ENCODE measurements around the gene APOL3.

GRCh38 chr22:35769807-35770013 is 52.0 kb downstream of the APOL5 start:
- RRBS, result no CpG with 5 or more reads among the region's 1 CpG

GRCh38 chr22:35995763-35996452 is 32.7 kb downstream of the RBFOX2 start:
- RRBS, result no CpG with 5 or more reads among the region's 5 CpGs

DNA sequence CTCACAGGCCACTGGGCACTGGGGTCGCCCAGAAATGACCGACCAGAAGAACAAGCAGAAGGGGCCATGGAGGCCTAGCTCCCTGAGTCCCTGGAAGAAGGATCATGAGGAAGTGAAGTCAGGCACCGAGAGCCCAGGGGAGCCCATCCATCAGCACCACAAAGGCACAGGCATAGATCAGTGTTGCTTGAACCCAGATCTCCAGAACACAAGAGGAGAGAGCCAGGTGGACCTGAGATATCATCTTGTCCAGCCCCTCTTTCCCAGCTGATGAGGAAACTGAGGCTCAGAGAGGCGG is 21.2 kb downstream of the APOL3 start:
- RRBS, result no CpG with 5 or more reads among the region's 4 CpGs

DNA sequence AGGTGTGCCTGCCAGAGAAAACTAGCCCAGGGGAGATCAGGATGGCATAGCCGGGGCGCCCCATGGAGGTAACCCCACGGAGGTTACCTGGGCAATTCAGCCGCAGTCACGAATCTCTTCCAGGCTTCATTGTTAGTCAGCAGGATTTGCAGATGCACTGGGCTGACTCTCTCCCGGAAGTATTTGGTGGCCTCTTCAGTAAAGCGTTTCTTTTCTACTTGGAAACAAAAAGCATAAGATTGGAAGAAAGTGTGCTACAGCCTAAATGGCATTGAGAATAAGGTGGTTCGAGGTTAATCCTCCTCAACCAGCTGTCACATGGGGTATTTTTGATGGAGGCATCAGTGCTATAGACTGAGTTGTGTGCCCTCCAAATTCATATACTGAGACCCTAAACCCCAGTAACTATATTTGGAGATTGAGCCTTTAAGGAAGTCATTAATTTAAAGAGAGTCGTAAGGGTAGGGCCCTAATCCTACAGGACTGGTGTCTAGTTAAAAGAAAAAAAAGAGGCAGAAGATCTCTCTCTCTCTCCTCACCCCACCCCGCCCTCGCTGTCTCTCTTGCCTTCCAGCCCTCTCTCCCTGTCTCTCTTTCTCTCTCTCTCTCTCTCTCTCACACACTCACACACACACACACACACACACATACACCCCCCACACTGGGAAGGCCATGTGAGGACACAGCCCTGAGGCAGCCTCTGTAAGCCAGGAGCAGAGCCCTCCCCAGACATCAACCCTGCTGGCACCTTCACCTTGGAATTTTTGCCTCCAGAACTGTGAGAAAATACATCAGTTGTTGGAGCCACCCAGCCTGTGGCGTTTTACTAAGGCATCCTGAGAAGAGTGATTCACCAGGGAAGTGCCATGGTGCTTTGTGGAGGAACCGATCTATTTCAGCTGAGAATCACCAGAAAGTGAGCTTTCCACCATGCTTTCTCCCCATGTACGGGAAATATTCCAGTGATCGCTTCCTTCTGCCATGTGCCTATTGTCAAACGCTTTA is 14.9 kb downstream of the APOL3 start:
- RRBS, result no CpG with 5 or more reads among the region's 16 CpGs

DNA sequence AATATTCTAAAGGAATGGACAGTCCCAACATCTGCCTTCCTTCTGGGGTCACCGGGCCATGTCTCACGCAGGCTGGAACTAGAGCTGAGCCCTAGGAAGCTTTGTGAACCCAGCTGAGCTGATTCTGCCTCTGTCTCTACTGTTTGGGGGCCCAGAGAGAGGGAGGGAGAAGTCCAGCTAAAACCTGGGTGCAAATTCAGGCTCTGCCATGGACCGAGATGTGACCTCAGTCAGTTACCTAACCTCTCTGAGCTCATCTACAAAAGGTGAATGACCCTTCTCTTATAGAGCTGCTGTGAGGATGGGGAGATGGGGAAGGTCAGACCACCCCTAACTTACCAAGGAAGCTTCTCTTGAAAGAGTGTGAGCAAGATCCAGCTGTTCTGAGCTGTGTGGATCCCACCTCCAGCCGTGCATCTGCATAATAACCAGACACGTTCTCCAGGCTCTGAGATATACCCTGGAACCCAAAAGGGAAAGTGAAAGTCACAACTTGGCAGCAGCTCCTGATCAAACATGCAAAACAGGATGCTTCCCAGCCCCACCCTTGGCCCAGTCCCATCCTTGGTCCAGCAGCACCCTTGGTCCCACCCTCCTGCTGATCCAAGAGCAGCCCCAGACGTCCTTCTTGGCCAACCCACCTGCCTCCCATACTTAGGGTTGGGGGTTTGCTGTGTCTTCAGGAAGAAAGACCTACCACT is at the start of gene APOL3:
TSS of gene APOL3 (minus strand) at position 426 of the 701 bp plus-strand sequence.
- RRBS, result no CpG with 5 or more reads among the region's 6 CpGs

GRCh38 chr22:36196863-36197452 is 4.7 kb downstream of the APOL4 start:
- RRBS, result no CpG with 5 or more reads among the region's 7 CpGs

DNA sequence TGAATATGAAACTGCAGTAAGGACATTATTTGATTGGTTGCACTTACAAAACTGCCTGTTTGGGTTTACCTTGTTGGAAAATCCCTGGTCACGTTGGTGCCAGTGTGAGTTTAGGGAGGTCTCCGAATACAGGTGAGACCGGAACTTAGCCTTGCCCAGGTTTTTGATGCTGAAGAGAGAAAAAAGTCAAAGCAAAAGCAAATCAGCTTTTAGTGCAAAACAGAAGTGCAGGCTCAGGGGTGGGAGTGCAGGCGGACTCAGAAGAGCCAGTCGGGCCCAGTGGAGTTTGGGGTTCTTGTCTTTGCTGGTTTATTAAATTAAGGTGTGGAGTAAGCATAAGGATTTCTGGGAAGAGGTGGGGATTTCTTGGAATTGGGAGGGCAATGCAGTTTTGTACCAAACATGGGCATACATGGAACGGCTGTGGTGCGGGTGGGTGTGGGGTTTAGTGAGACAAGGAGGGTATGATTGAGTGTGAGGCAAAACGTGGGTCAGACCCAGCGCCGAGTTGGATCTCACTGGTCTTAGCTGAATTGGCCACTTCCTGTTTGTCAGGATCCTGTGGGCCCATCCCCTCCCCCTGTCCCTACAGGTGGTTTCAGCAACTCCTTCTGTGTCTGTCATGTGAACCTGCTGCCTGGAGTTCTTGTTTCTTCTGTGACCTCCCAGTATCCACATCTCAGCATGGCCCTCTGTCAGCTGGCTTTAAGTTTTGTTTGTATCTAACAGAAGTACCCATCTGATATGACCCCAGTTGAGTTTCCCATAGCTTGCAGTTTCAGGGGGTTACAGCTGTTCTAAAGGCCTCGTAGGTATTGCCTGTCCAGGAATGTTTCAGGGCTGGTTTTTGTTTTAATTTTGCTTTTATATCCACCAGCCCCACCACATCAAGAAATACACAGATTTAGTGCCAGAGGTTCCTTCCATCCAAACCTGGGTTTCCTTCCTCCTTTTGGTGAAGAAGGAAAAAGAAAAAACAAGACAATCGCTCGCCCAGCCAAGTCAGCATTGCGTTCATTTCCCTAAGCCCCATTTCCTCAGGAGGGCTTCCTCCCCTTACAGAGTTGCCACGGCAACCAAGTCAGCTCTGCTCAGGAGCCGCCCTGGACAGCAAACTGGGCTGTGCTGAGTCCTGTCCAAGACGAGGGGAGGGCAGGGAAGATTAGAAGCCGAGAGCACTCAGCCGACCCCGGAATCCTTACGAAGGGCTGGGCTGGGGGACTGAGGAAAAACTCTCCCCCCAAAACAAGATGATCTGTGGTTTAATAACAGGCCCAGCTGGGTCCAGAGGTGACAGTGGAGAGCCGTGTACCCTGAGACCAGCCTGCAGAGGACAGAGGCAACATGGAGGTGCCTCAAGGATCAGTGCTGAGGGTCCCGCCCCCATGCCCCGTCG is 6.0 kb downstream of the APOL1 start:
- RRBS, result no CpG with 5 or more reads among the region's 25 CpGs

GRCh38 chr22:36323208-36323748 is 64.5 kb downstream of the MYH9 start:
- RRBS, result no CpG with 5 or more reads among the region's 12 CpGs

DNA sequence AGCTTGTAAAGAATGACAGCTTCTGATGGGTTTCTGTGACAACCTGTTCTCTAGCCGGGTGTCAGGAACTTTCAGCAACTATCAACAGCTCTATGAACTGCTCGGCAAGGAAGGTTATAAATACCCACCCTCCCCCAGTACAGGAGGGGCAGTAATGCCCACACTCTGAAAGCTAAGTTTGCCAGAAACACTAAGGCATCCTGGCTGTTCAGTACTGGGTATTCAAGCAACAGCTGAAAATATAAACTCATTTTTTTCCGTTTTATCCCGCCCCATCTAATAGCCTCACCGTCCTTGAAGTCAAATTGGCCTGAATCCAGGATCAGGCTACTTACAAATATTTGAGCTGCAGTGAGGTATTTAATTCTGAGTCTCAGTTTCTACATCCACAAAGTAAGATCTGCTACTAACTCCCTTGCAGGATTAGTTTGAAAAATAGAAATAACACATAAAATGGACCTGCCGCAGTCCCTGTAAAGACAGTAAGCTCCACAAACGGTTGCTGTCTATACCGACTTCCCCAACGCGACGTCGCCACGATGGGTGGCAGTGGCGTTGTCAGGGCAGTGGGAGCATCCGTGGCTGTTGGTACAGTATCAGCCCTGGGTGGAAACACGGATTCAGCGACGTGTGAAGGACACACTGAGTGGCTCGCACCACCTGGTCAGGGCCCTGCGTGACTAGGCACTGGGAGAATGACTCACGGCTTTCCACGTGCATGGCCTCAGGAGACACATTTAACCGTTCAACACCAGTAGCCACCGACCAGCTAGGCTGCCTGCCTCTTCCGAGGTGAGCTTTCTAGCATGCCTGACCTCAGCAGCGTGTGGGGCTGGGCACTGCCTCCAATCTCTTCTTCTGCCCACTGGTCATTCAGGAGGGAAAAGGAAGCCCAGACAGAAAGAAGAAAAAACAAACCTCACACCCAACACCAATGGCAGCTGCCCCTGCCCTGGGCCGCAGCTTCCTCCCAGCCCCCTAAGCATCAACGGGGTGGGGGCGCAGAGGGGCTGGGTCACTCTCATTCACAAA is 59.3 kb downstream of the MYH9 start:
- RRBS, result no CpG with 5 or more reads among the region's 29 CpGs

- RRBS, result no CpG with 5 or more reads among the region's 29 CpGs
Observed at GRCh38 chr22:36330324-36331418, 57.1 kb downstream of the MYH9 start.

DNA sequence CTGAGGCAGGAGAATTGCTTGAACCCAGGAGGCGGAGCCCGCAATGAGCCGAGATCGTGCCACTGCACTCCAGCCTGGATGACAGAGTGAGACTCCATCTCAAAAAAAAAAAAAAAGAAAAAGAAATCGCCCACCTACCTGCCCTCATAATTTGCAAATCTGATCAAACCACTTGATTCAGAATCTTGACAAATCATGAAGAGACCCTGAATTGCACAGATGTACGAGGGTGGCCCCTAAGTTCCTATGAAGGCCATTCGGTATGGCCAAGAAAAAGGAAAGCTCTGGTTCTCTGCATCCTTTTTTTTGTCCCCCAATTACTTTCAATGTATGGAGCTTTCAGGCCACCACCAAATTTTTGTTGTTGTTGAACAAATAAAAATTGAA is 49.1 kb downstream of the MYH9 start:
- RRBS, result no CpG with 5 or more reads among the region's 7 CpGs

DNA sequence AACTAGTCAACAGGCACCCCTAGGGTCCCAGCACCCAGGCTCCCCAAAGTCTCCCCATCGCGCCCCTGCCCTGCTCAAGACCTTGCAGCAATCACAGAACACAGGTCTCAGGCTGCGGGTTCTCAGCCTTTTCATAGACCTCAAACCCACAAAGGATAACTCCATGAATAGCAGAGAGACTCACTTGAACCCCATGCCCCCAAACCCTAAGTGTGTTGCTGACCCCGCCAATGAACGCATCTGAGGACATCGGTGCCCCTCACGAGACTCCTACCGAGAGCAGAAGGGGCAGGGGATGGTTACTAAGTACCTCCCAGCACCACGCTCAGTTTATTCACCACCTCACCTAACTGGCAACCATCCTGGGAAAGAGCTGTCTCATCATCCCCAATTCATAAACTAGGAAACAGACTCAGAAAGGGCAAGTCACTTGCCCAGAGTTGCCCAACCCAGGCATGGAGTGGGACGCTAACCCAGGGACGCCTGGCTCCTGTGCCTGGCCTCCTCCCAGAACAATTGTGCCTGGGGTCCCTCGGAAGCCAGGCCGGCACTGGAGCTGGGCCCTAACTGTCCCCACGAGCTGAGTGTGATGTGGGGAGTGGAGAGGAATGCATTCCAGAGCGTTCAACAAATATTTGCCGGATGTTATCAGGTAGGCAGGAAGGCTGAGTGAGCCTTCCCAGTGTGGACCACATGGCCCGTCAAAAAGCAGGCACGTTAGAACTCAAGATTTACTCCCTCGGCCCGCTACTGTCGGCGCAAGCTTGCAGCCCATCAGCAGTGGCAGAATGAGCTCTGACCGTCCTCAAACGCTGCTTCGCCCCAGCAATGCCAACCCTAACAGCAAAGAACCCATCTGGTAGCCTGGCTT is 35.9 kb downstream of the MYH9 start:
- RRBS, result 77% methylated on average over 4 of the region's 25 CpGs

DNA sequence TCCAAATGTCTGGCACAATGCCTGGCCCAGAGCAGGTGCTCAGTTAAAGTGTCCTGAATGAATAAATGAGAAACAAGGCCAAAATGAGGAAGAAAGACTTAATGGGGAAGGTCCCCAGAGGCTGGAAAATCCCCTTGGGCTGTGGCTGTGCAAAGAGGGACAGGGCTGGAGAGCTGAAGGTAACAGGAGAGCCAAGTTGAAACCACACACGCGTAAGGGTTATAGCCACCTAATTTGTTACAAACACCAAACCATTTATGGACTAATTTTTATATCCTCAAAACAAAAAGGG is 28.6 kb downstream of the MYH9 start:
- RRBS, result no CpG with 5 or more reads among the region's 2 CpGs

DNA sequence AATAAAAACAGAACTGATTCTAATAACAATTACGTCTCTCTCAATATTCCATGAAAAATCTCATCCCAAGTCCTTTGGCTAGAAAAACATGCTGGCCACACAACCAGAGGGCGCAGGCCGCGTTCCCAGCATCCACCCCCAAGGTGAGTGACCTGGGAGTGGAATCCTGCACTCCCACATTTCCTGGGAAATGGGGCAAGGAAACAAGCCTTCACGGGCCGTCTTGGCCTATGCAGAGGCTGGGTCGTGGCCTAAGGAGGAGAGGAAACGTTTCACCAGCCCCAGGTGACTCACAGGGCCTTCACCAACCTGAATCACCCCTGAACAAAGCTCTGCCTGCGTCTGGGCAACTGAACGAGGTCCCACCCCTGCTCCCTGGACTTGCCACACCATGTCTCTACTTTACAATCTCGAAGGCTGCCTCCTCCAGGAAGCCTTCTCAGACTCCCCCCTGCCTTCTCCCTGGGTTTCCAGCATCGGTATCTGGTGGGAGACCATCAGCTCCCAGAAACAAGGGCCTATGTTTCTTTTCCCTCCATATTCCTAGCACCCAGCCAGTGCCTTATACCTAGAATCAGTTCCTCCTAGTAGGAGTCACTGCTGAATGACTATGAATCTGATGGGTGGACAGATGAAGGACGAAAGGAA is 13.1 kb downstream of the MYH9 start:
- RRBS, result no CpG with 5 or more reads among the region's 13 CpGs

DNA sequence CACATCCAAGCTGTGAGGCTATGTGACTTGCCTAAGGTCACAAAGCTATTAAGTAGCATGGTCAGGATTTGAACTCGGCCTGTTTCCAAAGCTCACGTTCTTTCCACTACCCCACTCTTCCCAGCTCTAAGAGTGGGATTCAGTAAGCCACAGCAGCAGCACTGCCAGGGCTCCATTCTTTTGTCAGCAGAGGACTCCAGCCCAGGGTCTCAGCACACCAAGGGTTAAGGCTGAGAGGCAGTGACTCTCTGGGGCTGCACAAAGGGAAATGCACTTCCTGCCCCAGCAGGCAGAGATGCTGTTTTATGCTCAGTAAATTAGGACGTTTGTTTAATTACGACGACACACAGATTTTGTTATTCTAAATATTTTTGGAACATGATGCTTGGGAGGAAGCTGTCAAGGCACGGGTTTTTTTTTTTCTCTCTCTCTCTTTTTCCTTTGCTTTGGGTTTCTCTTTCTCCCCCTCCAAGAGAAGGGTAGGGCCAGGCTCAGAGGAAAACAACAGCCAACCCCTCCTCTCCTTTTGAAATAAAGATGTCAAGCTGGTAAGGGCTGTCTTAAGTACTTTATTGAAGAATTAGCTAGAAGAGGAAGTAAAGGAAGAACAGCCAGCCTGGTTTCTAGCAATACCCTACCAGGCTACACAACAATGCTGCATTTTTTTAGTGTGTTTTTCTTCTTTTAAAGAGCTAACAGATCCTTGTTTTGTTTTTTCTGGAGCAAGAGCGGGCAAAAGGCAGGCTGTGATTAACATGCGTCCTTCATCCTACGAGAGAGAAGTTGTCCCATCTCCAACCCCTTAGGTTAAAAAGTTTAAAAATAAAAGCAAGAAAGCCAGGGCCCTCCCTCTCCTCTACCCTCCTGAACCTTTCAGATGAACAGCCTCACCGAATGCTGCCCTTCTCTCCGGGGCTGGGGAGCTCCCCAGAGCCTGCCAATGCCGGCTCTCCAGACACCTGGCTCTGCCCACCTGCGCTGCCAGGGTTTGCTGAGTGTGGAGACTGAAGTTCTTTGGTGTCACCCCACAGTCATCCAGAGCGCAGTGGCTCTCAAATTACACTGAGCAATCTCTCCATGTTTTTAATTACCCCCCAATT is 2.7 kb downstream of the MYH9 start:
- RRBS, result no CpG with 5 or more reads among the region's 14 CpGs

DNA sequence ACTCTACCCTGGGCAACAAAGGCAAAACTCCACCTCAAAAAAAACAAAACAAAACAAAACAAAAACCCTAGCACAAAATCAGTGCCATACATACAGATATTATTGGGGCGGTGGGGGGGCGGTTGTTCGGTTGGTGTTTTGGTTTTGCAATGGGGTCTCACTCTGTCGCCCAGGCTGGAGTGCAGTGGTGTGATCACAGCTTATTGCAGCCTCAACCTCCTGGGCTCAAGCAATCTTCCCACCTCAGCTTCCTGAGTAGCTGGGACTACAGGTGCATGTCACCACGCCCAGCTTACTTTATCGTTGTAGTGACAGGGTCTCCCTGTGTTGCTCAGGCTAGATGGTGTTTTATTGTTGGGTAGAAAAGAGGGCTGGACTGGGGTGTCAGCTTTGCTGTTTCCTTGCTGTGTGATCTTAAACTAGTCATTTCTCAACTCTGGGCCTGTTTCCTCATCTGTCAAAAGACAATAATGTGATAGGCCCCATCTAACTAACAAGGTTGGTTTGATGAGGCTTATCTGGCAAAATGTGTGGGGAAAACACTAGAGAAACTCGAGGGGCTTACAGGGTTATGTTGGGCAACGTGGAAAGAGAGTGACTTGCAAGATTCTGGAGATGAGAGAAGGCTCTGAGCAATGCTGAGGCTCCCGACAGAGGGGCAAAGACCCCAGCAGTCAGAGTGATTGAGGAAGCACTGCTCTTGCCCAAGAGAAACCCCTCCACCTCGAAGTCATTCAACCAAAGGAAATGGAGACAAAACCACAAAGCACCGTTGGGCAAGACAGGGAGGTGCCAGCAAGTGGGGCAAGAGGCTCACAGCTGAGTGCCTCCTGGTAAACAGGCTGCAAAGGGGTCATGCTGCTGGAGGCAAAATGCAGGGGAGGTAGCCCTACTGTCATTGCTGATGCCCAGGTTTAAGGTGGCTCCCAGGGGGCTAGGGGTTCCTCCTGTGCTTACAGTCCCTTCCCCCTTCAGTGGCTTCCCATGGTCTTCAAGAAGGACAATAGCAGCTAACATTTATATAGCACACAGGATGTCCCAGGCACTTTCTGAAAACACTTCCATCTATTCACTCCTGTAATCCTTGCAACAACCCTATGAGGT is 17.7 kb upstream of the MYH9 start:
- RRBS, result no CpG with 5 or more reads among the region's 11 CpGs

DNA sequence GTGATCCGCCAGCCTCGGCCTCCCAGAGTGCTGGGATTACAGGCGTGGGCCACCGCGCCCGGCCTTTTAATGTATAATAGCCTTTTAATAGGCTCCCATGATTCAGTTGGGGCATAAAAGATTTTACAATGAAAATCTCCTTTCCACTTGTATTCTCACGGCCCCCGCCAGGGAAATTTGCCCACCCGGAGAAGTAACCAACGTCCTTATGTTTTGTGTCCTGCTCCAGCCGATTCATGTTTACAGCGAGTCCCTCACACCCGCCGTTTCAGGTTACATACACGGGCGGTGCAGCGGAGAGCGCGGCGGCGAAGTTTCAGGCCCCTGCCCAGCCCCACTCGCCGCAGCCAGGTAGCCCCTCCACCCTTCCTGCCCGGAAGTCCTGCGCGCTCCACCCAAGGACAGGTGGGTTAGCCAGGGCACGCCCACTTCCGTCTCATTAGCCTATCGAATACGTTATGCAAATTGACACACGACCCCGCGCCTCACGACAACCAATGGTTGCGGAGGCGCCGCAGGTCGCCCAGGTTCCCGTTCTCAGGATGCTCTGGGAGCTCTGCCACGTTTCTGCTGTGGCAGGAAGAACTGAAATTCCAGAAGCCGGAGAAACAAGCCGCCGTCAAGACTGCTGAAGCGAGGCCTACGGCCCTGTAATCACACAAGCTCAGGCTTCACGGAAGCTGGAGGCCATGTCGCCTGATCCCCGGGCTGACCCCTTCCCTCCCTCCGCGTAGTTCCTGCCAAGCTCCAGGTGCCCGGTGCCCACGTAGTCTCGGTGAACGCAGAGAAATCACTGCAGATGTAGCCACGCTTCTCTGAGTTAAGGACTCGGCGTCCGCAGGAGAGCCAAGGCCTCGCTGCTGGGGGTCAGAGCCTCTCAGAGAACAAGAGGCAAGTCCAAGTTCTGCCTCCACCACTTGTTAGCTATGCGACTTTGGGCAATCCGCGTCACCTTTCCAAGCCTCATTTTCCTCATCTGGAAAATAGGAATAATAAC is 22.3 kb upstream of the MYH9 start:
- RRBS, result 96% methylated on average over 11 of the region's 62 CpGs

DNA sequence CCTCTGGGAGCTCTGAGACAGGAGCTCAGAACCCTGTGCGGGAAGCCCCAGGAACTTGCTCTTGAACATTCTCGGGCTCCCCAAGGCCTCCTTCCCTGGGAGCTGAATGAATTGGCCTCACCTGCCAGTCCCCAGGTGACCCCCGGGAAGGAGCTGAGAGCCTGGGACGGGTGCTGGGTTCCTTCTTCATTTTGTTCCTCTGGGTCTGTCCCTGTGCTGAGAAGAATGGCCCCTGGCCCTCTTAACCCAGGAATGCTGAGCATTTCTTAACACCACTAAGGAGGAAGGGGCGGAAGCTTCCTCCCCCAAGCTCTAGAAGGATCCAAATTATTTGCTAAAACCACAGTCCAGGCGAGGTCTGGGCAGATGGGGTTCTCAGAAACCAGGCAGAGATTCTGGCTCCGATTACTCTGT is 44.7 kb upstream of the MYH9 start:
- RRBS, result no CpG with 5 or more reads among the region's 7 CpGs

- RRBS, result 3% methylated on average over 15 of the region's 75 CpGs
Observed at GRCh38 chr22:36454881-36455958, 26.2 kb downstream of the TXN2 start.

DNA sequence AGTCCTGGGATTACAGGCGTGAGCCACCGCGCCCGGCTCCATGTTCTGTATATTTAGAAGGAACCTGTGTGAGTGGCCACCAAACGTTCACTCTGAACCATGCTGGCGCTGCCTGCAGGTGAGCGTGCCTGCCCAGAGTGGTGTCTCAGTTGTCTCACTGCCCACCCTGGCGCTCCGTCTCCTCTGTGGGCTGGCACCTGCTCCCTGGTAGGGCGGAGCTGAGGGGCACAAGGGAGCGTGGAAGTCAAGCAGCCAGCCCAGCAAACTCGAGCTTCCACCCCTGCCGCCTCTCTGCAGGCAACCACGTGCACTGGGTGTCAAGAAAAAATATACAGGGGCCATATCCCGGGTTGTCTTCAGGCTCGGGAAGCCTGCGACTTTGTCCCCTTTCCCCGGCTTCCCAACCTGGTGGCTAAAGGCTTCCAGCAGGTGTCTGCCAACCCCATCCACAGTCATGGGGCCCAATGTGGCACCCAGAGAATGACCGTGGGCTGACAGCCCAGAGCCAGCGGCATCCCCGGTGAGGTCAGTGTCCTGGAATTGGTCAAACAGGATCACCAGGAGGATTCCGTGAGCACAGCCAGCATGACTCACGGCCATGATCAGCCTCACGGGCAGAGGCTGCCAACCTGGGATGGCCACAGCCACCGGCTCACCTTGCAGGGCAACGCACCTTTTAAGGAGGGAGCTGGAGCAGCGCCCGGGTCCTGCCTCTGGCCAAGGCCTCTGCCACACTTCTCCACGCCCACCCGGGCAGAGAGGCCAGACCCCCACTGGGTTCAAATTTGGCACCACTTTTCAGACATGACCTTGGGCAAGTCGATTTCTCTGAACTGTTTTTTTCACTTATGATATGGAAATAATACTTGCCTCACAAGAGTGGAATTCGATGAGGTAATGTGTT is 16.4 kb downstream of the TXN2 start:
- RRBS, result 84% methylated on average over 10 of the region's 32 CpGs